HT1080 (cell line): ENCODE measurements around the gene XRN2.

DNA sequence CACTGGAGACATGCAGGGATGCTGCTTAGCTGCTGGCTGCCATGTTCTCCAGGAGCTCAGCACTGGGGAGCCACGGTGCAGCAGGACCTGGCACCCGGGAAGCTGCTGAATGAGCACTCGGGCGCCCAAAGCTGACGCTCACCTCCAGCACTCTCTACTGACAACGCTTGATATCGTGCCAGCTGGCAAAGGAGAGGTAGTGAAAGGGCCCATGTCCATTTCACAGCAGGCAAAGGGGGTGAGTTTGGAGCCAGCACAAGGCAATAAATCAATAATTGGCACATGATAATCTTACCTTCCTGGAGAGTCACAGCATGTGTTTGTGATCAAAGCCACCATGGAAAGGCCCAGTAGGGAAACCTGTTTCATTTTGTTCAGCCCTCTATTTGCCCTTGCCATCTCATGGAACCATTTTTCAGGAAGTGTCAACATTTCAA is 23.3 kb upstream of the SMIM26 start:
RAMPAGE:
- cytosol, long total RNA: no peak
- long total RNA: no peak
- nucleus, long total RNA: no peak

GRCh38 chr20:19232644-19233385 is 20.4 kb downstream of the SLC24A3 start:
RAMPAGE:
- cytosol, long total RNA: no peak
- long total RNA: no peak
- nucleus, long total RNA: no peak

DNA sequence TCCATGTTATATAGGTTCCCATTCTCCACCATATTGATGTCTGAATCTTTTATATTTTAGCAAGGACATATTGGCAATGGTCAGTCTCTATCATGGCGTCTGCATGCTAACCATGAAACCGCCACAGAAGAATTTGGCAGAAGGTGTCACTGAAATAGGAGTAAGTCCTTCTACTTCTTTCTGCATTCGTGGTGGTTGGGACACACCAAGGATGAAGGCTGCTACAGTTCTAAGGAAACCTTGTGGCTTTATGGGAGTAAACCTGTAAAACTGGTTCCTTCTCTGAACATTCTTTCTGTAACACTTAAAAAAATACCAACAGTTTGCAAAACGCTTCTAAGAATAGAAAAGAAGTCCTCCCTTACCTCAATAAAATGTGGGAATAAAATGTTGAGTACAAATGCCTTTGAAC is 195.3 kb downstream of the SLC24A3 start:
RAMPAGE:
- cytosol, long total RNA: no peak
- long total RNA: no peak
- nucleus, long total RNA: no peak

DNA sequence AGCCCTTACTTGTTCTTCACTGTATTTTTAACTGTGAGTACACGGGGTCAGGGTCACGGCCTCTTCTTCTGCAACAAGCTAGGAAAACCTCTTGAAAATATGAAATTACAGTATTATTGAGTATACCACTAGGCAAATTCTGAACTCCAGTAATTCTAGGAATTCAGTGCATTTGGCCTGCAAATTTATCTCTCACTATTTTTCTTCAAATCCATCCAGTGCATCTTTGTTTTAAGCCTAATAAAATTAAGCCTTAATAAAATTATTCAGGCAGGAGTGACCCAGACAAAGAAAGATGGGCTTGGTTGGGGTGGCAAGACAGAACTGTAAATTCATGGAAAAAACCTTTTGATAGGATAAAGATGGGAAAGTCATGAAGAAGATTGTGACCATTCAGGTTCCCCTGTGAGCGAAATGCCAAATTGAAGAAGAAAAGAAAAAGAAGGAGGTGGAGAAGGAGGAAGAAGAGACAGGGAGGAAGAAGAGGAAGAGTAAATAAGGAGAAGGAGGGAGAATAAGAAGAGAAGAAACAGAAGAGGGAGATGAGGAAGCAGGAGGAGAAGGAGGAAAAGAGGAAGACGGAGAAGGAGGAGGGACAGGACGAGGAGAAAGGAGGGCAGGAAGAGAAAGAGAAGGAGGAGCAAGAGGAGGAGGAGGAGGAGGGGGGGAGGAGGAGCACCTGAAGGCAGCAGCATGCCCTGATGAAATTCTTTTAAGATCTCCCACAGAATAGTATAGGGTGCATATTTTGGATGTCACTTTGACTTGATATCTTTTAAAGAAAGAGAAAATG is 199.7 kb downstream of the SLC24A3 start:
RAMPAGE:
- cytosol, long total RNA: no peak
- long total RNA: no peak
- nucleus, long total RNA: no peak

DNA sequence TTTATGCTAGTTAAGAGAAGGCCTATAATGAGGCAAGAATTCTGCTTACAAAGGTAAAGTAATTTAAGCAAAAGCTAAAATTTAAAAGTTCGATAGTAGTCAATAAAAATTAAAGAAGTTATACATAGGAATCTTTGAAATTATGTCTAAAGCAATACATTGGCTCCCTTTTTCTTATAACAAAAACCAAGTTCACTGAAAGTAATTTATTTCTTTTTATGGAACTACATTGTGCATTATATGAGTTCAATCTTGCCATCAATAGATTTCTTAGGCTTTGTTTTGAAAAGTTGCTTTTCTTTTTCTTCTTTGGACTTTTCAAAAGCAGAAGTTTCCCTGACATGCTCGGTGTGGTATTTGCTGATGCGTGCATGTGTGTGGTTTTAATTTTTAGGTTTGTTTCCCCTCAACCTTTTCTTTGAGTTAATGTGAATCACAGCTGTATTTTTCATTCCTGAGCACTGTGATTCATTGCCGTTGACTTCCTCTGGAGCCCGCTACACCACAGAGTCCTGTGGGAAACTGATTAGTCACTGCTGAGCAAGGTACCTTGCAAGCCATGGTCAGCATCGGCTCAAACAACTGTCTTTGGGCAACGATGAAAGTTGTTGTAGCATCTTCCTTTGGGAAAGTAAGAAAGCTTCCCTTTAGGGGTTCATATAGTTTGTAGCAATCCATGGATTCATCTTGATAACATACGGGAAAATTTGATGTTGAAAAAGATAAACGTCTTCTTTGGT is 57.4 kb downstream of the RIN2 start:
RAMPAGE:
- cytosol, long total RNA: no peak
- long total RNA: no peak
- nucleus, long total RNA: no peak

RAMPAGE:
- cytosol, long total RNA: no peak
- long total RNA: no peak
- nucleus, long total RNA: no peak
These were observed 127.3 kb upstream of the NAA20 start for GRCh38 chr20:19889900-19890204.

RAMPAGE:
- cytosol, long total RNA: no peak
- long total RNA: no peak
- nucleus, long total RNA: no peak
These were observed 72.3 kb upstream of the NAA20 start for GRCh38 chr20:19944681-19945533.

GRCh38 chr20:19993854-19994356 is 23.3 kb upstream of the NAA20 start:
RAMPAGE:
- cytosol, long total RNA: no peak
- long total RNA: no peak
- nucleus, long total RNA: no peak

DNA sequence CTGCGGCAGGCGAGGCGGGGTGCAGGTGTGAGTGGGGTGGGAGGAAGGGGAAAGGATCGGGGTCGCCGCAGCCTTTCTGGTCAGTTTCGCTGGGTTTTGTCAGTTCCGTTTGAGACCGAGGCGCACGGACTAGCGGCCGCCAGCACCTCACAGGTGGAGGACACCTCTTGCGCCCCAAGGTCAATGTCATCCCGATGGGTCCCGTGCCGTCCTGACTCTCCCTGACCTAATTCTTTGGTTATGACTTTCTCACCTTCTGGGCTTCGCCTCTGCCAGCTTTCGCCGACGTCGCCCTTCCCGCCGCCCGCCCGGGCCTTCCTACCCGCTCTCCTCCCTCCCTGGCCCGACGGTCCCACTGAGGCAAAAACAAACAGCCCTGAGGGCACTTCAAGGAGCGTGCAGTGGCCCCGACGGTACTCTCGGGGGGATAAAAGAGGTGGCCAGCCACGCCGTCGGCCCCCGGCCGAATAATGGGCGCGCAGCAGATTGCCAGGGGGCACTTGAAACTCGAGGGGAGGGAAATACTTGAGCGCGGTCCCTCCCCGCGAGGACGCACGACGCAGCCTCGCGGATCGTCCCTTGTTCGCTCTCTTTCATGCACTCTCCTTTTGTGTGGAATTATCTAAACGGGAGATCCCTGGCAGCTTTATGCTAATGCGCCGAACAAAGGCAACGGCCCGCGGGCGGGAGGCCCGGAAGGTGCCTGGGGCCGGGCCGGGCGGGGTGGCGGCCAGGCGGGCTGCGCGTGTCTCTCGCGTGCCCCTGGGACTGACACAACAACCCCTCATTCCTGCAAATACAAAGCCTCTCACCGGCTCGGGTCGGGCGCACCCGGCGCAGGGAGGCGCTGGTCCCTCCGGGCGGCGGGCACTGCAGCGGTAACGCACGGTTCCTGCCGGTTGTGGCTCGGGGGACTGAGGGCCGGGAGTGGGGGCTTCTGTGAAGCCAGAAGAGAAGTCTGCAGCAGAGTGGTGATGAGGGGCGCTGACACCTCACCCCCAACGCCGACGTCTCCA is 3.8 kb upstream of the INSM1 start:
RAMPAGE:
- cytosol, long total RNA: no peak
- long total RNA: no peak
- nucleus, long total RNA: no peak

RAMPAGE:
- cytosol, long total RNA: no peak
- long total RNA: no peak
- nucleus, long total RNA: no peak
These were observed 43.6 kb downstream of the INSM1 start for GRCh38 chr20:20411428-20411917.

DNA sequence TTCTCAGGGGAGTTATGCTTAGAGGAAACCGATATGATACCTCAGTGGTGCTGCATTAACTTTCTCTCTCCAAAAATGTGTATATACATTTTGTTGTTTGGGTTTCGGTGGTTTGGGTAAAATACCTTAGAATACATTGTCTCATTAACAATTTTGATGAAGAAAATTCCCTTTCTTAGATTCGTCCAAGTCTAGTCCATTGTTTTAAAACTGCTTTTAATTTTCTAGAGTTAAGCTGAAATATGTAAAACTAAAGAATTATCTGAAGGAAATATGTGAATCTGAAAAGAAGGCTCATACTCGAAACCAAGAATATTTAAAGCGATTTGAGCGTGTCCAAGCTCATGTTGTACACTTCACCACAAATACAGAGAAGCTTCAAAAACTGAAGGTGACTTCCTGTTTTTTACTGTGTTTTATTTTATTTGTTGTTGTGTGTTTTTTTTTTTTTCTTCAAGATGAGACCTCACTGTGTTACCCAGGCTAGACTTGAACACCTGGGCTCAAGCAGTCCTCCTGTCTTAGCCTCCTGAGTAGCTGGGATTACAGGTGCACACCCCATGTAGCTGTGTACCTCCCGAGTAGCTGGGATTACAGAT is 10.4 kb downstream of the KIZ start:
RAMPAGE:
- cytosol, long total RNA: no peak
- long total RNA: no peak
- nucleus, long total RNA: no peak

GRCh38 chr20:21159837-21160206 is 33.9 kb downstream of the KIZ start:
RAMPAGE:
- cytosol, long total RNA: no peak
- long total RNA: no peak
- nucleus, long total RNA: no peak

GRCh38 chr20:21191704-21192246 is 65.9 kb downstream of the KIZ start:
RAMPAGE:
- cytosol, long total RNA: no peak
- long total RNA: no peak
- nucleus, long total RNA: no peak

GRCh38 chr20:21303089-21303924 is at the start of gene XRN2:
Gene XRN2 (plus strand): TSS chr20:21303331.
RAMPAGE:
- cytosol, long total RNA: start-site peak on the plus strand at chr20:21303292-21303379, 1,147 and 2,332 reads in 2 replicates
- long total RNA: start-site peak on the plus strand at chr20:21303333-21303357, 227 reads
- nucleus, long total RNA: start-site peak on the plus strand at chr20:21303296-21303379, 1,541 and 275 reads in 2 replicates

DNA sequence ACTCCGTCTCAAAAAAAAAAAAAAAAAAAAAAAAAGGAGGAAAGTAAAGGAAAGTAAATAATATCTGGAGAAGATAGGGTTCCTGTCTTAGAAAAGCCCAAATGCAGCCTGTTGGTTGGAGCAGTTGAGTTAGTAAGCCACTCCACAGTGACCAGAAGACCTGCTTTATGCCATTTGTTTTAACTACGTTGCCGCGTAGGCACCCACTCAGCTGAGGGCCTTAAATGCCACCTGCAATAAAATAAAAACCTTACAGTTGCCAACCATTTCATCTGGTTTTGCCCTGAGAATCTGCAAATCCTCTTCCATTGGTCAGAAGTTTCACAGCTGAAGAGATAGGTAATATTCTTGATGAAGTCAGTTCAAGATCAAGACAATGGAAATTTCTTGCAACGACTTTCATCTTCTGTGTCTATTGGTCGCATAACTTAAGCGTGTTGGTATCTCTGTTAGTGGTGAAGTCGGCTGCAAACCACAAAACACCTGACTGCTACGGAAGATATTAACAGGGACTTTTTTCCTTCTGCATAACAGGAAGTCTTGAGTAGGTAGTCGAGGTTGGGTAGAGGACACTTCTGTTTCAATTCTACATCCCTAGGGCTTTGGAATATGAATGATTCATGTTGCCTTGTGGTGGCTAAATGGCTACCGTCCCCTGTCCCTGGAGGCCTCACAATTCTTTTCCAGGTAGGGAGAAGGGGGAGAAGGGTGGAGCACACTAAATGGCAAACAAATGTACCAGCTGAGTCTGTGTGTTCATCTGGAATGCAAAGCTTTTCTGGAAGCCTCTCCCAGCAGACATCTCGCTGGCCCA is 34.4 kb upstream of the NKX2-2 start:
RAMPAGE:
- cytosol, long total RNA: no peak
- long total RNA: no peak
- nucleus, long total RNA: no peak

DNA sequence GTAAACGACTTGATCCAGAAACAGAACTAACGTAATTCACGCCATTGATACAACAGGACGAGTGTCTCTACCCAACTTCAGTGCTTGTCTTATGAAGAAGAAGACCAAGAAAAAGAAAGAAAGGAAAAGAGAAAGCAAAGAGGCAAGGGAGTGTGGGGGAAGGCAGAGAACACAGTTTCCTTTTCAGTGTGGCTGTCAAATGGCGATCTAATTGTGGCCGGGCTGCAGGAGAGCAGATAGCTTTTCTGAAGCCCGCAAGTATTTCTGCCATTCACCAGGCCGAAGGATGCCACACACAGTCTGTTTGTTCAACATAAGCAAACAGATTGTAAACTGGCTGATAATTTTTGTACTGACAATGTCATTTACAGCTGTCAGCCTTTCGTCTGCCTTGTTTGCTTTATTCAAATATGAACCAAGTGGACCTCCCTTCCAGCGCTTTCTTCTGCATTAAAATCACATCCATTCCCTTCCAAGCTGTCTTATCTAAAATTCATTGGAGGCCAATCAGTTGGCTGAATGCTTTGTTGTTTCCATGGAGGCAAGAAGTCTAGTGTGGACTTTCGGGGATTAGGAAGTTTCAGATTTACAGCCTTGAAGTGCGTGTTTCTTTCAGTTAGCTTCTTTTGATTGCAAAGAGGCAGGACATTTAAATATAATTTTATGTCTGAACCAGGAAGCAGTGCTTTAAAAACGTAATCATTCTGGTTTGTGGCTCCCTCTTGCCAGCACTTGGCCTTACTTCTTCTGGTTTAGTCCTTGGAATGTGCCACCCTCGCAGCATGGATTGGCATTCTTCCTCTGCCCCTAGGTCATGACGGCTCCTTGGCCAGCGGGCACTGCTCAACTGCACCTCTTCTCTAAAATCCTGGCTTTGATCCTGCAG is 180.4 kb downstream of the FOXA2 start:
RAMPAGE:
- cytosol, long total RNA: no peak
- long total RNA: no peak
- nucleus, long total RNA: no peak

DNA sequence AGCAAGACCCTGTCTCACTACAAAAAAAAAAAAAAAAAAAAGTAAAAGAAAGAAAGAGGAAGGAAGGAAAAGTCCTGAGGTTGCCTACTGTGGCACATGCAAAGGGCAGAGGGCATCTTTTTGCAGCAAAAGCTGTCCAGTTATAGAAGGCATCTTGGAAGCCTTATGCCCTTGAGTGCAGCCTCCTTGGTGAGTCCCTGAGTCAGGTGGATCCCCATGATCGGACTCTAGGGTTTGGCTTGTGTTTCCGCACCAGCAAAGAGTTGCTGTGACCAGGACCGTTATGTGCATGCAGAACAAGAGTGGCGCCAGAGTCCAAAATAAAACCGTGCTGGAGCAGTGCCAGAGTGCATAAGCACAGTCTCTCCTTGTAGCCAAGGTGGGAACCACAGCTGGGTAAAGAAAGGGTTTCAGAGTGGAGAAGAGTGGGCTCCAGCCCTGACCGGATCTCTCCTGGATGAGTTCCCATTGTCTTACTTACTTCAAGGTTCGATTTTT is 58.6 kb downstream of the FOXA2 start:
RAMPAGE:
- cytosol, long total RNA: no peak
- long total RNA: no peak
- nucleus, long total RNA: no peak

RAMPAGE:
- cytosol, long total RNA: no peak
- long total RNA: no peak
- nucleus, long total RNA: no peak
These were observed 661 bp upstream of the FOXA2 start for GRCh38 chr20:22584658-22585807.

GRCh38 chr20:22796143-22796391 is 211.7 kb upstream of the FOXA2 start:
RAMPAGE:
- cytosol, long total RNA: no peak
- long total RNA: no peak
- nucleus, long total RNA: no peak

DNA sequence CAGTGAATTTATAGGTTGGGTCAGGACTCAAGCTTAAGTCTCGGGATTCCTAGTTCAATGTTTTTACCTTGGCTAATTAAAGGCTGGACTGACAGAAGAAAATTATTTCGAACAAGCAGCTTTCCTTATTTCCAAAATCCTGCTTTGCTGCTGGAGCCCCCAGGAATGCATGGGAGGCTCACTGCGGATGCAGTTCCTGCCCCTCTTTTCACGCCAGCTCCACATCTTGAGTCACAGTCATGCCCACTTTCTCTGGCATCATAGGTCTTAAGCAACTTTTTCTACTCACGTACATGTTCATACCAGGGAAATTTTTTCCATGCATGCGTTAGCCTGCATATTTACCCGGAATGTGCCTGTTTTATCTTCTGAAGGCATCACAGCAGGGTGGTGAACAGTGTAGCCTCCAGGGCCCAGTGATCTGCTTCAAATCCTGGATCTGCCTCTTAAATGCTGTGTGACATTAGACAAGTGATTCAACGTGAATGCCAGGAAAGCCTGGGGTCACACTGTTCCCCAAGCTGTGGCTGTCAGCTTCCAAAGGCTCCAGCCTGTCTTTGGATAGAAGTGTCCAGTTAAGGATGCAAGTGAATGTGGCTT is 30.1 kb upstream of the CD93 start:
RAMPAGE:
- cytosol, long total RNA: no peak
- long total RNA: no peak
- nucleus, long total RNA: no peak